Epithelial cell of proximal tubule (primary cell): Measurements from ENCODE around the genes TBXA2R, ZFR2 and ATCAY.

DNA sequence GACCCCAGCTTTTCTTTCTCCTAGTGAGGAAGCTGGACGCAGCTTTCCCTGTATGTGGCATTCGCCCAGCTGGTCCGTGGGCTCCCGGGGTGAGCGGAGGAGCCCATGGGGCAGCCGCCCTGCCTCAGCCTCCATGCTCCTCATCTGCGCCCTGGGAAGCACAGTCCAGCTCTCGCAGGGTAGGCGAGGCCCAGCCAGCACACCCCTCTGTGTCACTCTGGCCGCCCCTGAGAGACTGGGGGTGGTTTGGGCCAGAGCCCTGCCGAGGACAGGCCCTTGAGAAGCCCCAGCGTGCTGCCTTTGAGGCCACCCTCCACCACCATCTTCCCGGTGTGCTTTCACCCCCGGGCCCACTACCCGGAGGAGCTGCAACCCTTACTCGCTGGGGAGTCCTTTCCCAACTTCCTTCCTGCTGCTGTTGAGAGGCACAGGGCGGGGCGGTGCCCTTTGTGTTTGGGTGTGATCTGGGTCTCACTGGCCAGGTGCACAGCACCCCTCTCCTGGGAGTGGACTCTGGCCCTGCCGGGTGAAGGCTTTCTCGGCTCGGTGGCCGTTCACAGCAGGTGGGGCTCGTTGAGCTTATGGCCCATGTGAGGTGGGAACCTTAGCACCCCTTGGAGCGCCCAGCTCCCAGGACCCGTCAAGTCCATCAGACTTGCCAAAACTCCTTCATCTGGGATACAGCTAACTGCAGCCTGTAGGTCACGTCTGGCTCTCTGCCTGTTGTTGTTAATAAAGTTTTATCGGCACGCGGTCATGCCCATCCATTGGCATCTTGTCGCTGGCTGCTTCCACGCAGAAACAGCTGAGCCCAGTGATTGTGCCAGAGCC is 3.1 kb downstream of the NCLN start:
- RAMPAGE, long total RNA, result no peak
- RRBS, result no CpG with 5 or more reads among the region's 31 CpGs

DNA sequence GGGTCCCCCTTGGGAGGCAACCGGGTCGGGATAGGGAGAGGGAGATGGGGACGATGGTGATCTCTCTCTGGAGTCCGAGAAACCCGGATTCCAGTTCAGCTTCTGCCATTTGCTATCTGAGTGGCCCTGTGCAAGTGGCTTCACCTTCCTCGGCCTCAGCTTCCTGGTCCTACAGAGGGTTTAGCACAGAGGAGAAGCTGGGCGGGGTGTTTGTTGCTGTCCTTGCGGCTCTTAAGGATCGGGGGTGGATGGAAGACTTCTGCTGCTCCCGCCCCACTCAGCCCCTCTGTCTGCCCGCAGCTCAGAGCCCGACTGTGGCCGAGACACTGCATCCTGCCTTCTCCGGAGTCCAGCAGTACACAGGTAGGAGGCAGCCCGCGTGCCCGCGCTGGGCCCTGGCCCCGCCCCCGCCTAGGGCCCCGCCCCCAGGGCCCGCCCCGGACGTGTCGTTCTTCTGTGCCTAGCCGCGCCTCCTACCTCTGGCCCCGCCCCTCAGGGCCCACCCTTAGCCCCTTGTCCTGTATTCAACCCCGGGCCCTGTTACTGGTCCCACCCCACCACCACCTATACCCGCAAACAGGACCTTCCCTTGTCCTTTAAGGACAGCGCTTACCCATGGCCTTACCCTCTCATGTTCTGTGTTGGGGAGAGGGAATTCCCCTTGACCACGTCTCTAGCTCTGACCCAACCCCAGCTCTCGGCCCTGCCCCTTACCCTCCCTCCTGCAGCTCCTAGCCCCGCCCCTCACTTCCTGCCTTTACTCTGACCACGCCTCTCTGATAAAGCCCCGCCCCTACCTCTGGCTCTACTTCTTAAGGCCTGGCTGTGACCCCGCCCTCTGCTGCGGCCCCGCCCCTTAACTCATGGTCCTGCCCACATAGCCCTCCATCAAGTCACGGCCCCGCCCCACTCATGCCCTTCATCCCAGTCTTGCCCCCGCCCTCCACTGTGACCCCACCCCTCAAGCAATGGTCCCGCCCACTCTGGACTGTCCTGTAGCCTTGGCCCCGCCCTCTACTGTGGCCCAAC is 60.5 kb downstream of the CELF5 start:
- RAMPAGE, long total RNA, result no peak
- RRBS, result 17% methylated on average over 13 of the region's 44 CpGs

GRCh38 chr19:3350266-3350752 is 16.1 kb upstream of the NFIC start:
- RAMPAGE, long total RNA, result no peak
- RRBS, result no CpG with 5 or more reads among the region's 8 CpGs

DNA sequence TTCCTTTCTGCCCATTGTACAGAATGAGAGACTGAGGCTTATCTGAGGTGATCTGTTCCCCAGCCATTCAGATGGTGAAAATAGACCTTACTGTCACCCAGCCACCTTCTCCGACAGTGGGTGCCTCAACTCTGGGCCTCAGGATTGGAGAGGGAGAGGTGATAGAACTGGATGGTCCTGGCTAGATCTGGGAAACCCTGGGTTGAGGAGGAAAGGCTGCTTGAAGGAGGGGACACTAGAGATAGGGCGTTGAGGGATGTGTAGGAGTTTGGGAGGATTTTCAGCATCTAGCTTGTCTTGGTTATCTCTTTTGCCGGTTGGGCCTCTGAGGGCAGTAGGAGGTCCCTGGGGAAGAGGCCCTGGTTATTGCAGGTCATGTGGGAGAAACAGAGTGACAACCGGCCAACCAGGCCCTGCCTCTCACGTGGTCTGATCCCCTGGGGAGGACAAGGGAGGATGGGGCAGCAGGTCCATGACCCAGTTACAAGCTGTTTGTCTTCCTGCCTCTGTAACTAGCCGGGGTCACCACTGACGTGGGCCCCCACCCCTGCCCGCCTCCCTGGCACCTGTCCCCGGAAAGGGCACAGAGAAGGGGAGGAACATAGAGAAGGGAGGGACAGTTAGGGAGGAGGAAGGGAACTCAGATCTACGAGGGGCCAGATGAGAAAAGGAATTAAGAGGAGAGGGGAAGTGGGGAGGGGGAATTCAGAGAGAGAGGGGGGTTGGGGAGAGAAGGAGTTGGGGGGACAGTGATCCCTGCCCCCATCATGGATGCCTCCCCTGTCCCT is 8.2 kb downstream of the NFIC start:
- RAMPAGE, long total RNA, result no peak
- RRBS, result 16% methylated on average over 6 of the region's 10 CpGs

DNA sequence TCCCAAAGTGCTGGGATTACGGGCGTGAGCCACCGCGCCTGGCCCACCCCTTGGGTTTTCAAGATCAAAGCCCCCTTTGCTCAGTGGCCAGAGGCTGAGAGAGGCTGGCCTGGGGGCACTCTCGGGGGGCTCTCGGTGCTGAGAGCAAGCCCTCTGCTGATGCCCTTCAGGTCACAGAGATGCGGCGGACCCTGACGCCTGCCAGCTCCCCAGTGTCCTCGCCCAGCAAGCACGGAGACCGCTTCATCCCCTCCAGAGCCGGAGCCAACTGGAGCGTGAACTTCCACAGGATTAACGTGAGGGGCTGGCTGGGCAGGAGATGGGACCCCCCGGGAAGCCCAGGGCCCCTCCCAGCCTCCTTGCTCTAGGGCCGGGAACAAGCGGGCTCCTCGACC is 13.3 kb upstream of the TEKTIP1 start:
- RAMPAGE, long total RNA, result no peak
- RRBS, result 60% methylated on average over 6 of the region's 19 CpGs

GRCh38 chr19:3606122-3607034 is at the start of gene TBXA2R:
Gene TBXA2R (minus strand): TSS chr19:3606875.
- RAMPAGE, long total RNA, result no peak
- RRBS, result 10% methylated on average over 22 of the region's 62 CpGs

GRCh38 chr19:3610491-3611073 is 3.9 kb upstream of the TBXA2R start:
- RAMPAGE, long total RNA, result no peak
- RRBS, result 91% methylated on average over 5 of the region's 21 CpGs

DNA sequence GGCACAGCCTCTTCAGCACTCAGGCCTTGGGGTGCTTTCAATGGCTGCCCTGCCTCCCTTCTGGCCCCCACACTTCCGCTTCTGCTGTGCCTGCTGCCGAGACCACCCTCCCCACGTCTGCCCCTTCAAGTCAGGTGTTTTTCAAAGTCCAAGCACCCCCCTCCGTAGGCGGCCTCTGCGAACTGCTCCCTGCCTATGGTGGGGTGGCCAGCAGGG is 9.6 kb upstream of the CACTIN start:
- RAMPAGE, long total RNA, result no peak
- RRBS, result no CpG with 5 or more reads among the region's 6 CpGs

DNA sequence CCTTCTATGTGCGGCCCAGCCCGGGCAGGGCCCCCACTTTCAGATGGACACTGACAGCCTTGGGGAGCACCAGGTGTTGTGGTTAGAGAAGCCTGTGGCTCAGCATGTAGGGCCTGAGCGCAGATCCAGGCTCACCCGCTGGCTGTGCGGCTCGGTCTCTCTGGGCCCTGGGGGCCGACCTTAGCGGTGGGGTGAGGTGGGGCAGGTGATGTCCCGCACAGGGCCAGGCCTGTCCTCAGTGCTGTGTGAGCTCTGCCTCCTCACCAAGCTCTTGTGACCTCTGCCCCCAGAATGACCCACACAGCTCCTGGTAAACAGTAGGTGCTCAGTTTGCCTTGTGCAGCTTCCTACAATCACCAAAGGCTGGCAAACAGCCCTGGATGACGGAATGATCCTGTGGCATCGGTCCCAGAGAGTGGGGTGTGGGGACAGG is 18.0 kb upstream of the CACTIN start:
- RAMPAGE, long total RNA, result no peak
- RRBS, result no CpG with 5 or more reads among the region's 11 CpGs

GRCh38 chr19:3668168-3668698 is 32.0 kb downstream of the PIP5K1C start:
- RAMPAGE, long total RNA, result no peak
- RRBS, result no CpG with 5 or more reads among the region's 22 CpGs

DNA sequence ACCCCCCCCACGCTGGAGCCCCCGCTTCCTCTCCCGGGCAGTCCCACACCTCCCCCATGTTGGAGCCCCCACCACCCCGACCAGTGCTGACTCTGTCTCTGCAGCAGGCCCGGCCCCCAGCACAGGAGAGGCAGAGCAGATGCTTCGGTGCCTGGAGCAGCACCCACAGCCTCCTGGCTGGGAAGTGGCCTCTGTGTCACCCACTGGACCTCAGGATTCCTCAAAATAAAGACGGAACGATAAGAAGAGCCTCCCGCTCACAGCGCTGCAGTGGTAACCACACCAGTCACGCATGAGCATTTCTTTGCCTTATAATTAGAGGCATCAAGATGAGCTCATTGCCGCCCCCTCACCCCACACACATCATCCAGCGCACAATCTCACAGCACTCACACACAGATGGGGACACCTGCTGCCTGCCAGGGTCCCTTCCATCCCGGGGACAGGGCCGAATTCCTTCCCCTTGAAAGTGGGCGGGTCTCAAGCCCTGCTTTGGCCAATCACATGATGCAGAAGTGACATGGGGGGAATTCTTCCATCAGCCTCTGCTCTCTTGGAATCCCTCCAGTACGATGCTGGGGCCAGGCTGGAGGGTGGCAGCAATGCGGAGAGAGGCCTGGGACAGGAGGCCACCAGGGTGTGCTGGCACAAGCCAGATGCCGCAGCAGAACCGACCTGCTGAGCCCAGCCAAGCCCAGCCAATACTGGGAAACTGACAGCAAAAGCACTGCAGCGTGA is 16.2 kb downstream of the PIP5K1C start:
- RAMPAGE, long total RNA, result no peak
- RRBS, result 77% methylated on average over 5 of the region's 21 CpGs

DNA sequence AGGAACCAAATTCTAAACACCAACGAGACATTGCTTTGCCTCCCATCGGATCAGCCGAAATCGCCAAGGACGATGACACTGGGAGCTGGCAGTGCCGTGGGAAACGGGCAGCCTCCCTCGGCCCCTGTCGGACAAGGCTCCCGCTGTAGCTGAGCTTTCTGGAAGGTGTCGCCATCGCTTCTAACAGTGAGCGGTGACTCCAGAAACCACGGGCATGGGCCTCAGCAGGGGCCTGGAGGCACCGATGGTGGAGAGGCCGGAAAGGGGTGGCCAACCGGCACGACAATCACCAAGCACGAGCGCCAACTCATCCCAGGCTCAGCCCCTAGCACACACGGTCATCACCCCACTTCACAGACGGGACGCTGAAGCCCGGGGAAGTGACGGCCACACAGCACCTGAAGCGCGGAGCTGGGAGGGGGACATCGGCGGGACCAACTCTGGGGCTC is 2.3 kb downstream of the PIP5K1C start:
- RAMPAGE, long total RNA, result no peak
- RRBS, result 93% methylated on average over 7 of the region's 29 CpGs

DNA sequence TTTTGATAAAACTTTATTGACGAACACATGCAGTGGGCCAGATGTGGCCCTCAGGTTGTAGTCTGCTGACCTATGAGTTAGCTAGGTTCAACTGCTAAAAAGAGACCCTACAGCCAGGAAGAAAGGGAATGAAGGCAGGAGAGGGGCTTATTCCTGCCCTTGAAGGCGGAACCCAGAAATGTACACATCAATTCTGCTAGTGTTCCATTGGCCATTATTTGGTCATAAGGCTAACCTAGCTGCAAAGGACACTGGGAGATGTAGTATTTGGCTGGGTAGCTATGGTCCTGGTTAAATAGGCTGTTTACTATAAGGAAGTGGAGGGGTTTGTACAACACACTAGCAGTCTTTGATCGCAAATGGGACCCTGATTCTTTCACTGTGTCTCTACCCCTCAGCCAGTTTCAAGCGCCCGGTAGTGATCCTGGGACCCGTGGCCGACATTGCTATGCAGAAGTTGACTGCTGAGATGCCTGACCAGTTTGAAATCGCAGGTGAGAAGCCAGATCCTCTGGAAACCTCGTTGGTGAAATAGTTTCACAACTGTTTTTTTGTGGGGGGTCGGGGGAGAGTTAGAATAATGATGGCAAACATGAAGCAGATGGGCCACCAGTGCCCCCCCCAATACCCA is 17.8 kb downstream of the APBA3 start:
- RAMPAGE, long total RNA, result no peak
- RRBS, result no CpG with 5 or more reads among the region's 10 CpGs

DNA sequence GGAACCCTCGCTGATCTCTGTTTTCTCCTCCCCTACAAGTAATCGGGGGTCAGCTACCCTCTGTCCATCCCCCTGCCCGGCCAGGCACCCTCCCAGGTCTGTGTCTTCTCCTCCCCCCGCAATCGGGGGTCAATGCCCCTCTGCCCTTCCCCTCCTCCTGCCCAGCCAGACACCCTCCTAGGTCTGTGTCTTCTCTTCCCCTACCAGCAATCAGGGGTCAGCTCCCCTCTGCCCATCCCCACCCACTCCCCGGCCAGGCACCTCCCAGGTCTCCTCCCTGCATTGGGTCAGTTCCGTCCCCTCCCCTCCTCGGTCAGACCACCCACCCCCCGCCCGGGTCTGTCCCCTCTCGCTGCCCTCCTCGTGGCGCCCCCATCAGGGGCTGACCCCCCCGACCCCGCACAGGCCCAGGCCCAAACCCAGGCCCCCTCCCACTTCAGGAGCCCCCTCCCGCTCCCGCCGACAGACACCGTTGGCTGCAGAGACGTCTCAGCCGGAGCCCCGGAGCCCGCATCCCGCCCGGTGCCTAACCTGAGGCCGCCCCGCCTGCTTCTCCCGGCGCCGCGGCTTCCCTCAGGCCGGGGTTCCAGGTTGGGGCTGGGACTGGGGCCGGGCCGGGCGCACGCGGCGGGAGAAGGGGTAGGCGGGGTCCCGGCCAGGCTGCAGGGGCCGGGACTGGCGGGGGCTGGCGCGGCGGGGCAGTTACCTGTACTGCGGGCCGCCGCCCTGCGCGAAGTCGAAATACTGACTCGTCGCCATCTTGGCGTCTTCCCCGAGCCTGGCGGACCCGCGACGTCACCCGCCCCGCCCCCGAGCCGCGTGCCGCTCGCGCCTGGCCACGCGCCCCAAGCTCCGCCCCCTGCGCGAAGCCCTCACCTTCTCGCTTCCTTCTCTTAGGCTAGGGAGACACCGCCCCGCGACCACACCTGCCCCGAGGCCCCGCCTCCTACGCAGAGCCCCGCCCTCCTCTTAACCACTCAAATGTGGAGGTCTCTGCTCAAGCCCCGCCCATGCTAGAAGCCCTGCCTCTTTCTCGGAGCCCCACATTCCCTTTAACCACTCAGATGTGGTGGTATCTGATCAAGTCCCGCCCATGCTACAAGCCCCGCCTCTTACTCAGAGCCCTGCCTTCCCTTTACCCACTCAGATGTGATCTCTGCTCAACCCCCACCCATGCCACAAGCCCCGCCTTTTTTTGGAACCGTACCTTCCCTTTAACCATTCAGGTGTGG is at the start of gene ZFR2:
Gene ZFR2, minus strand, starts transcription at position 780 of the 1,232 bp plus-strand sequence.
- RAMPAGE, long total RNA, result no peak
- RRBS, result 4% methylated on average over 11 of the region's 86 CpGs

GRCh38 chr19:3880329-3881372 is at the start of gene ATCAY:
Gene ATCAY (plus strand): TSS chr19:3880685.
- RAMPAGE, long total RNA, result no peak
- RRBS, result 2% methylated on average over 7 of the region's 53 CpGs

DNA sequence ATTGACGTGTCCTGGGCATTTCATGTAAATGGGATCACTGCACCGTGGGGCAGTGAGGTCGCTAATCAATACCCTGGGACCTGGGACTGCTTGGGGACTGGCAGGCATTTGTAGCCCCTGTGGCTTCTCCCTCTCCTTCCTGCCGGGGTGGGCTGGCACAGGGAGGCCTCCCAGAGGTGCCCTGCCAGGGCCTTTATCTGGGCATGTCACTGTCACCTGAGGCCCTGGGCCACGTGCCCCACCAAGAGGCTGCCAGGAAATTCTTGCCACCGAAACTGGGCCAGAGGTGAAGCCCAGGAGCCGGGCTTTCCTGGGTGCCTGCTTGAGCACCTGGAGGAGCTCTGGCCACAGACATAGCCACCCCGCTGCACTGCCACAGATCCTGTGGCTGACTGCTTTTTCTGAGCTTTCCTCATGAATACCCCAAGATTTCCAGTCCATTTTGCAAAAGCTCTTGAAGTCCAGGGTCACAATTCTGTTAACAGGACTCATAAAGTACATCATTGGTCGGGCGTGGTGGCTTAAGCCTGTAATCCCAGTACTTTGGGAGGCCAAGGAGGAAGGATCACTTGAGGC is 1.7 kb upstream of the NMRK2 start:
- RAMPAGE, long total RNA, result no peak
- RRBS, result no CpG with 5 or more reads among the region's 10 CpGs

DNA sequence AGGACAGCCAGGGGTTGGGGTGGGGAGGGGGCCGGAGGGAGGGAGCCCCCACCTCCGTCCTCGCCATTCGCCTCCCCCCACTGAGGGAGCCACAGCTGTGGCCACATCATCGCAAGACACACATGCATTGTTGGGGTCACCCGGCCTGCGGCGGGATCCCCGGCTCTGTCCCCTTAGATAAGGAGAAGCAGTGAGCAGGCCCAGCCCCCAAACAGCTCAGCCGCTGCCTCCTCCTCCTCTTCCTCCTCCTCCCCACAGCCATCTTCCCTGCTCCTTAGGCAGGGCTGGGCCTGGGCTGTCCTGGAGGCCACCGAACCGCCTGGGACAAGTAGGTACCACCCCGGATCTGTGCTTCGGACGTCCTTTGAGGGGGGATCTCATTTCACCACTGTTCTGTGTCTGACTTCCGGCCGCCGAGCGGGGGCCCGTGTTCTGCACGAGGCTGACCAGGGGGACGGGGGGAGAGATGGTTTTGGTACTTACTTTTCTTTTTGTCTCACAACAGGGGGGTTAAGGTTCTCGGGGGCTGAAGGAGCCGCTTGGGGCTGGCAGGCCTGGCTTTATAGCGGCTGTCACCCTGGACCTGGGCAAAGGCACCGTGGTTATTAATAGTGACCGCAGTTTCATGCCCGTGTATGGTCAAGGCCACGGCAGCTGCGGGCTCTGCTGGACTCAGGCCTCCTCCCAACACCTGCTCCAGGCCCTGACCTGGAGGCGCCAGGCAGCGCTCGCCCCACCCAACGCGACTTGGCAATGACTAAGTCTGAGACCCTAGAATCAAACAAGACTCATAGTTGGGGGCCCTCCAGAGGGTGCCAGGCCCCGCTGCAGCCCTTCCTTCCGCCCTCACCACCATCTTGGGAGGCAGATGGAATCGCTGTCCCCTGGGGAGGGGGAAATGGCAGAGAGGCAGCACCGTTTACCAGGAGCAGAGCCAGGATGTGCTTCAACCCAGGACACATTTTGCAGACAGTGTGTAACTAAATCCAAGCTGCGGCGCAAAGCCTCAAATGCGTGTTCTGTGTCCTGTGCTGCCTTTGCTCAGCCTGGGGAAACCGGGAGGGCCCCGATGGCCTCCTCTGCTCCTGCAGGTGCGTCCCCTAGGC is 18.3 kb downstream of the NMRK2 start:
- RAMPAGE, long total RNA, result no peak
- RRBS, result 57% methylated on average over 7 of the region's 45 CpGs

- RAMPAGE, long total RNA, result no peak
- RRBS, result no CpG with 5 or more reads among the region's 11 CpGs
Observed at GRCh38 chr19:3987308-3987669, 2.0 kb upstream of the EEF2 start.

DNA sequence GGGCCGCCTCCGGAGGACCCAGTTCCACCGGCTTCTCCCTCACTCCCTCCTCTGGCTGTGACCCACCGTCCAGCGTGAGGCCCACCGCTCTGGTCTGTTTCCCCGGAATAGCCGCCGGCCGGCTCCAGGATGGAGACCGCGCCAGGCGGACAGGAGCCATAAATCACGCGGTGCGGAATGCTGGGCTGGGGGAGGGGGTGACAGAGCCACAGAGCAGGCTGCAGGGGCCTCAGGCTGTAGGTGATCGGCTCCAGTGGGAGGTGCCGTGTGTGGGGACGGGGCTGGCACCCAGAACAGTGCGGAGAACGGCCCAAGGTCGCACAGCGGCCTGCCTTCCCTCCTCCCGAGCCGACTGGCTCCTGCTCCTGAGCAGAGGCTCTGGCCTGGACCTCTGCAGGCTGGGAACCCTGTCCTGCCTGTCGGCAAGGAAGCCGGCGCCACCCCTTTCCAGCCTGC is 8.2 kb downstream of the PIAS4 start:
- RAMPAGE, long total RNA, result no peak
- RRBS, result 57% methylated on average over 4 of the region's 28 CpGs

DNA sequence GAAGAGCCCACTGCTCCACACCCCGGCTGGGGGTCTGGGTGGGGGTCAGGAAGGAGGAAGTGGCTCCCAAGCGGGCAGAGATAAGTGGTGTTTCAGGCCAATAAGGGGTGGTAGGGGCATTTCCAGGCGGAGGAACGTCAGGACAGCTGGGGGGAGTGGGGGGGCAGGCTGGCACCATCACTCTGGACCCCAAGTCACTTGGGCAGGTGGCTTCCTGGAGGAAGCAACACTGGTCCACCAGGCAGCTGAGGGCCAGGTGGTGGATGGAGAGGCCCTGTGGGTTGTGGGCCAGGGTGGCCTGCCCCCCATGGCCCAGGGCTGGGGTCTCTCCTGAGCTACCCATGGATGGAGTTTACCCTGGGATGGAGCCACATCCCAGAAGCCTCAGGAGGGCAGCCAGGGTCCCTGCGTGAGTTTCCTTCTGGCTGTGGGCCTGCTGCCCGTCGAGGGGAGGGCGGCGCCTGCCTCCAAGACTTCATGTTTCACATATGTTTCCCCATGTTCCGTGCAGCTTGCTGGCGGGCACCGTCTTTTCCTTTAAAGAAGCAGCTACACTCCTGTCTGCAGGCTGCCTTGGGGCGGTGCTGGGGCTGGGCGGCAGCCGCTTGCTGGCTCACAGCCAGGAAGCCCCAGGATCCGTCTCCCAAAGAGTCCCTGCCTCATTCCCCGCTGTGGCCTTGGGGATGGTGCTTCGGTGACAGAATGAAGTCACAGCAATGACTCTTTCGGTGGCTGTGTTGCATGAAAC is 24.7 kb downstream of the PIAS4 start:
- RAMPAGE, long total RNA, result no peak
- RRBS, result no CpG with 5 or more reads among the region's 19 CpGs